Hair follicle dermal papilla cell (primary cell): ENCODE measurements around a stretch of chr10.

GRCh38 chr10:50563919-50564419 is 59.8 kb downstream of the SGMS1 start:
- CAGE, long polyA plus RNA: no peak

DNA sequence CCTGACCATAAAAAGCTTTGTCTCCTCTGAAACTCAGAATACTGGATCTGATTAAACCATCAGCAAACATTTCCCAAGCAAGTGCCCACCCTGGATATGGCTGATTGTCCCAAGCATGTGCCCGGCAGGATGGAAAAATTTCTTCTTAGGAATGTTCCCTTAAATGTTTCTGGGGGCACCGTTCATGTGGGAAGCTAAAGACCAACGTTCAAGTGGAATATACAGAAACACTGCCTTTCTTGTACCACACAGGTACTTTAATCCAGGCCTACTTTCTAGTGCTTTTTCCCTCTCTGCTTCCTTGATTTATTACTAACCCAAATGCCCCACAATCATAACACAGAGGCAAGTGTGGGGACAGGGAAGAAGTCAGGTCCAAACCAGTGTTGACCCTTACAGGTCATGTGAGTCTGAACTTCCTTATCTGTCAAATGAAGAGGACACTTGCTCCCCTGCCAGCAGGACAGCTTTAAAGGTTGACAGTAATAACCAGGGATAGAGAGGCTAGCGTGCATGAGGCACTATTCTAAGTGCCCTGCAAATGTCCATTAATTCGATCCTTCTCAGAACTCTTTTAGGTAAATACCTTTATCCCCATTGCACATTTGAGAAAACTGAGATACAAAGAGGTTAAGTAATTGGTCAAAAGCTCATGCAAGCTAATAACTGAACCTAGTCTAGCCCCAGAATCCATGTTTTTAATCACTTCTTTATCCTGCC is 41.1 kb downstream of the SGMS1 start:
- CAGE, long polyA plus RNA: no peak

- CAGE, long polyA plus RNA: no peak
These were observed 1.2 kb upstream of the SGMS1 start for GRCh38 chr10:50624783-50625620.

GRCh38 chr10:50773523-50773918 is 33.8 kb downstream of the ASAH2B start:
- CAGE, long polyA plus RNA: no peak

DNA sequence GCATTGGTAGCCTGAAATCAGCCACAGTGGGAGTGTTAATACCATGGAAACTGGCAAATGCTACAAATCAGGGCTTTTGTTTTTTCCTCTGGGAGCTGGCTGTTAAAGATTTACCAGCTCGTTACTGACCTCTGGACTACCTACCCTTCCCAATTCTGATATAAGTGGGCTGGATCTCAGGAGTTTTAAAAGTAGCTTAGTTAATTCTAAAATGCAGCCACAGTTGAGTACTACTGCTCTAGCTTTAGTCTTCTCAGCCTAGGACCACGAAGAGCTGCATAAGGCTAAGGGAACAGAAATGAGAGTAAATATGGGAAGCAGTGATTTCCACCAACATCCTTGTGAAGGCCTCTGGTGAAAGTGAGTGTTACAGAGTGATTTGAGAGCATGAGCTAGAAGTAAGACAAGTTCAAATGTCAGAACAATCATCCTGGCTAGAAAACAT is 53.2 kb downstream of the A1CF start:
- CAGE, long polyA plus RNA: no peak

GRCh38 chr10:50855407-50855866 is 30.0 kb downstream of the A1CF start:
- CAGE, long polyA plus RNA: no peak

DNA sequence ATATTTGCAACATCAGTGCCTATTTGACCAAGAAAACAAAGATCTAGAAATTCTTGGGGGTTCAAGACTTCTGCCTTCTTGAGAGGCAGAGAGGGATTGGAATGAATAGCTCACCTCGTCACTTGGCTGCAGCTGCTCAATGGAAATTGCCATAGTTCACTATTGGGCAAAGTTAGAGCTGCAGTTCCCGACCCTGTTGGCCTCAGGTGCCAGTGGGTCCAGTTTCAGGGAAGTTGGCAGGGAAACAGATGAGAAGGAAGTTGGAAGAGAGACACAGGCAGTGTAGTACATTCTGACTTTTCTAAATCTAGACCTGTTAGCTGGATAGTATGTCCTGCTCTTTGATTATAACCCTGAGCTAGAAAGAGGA is 19.1 kb downstream of the A1CF start:
- CAGE, long polyA plus RNA: no peak

DNA sequence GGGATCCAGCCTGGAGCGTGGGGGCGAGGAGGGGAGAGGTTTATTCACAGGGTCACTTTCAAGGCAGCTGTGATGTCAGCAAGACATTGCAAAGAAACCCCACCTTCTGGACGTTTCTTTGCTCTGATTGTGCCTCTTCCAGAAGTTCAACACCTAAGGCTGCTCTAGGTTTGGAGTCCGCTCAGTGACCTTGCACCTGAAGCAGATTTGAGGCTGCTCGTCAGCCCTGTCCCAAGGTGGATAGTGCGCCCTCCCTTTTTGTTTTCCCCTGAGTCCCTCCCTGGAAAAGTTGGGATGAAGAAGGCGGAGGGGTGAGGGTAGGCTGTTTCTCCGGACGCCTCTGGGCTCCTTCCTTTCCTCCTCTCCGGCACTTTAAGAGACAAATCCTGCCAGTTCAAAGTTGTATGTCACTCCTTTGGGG is 82.0 kb upstream of the PRKG1 start:
- CAGE, long polyA plus RNA: no peak

GRCh38 chr10:51346664-51347377 is 272.5 kb downstream of the PRKG1 start:
- CAGE, long polyA plus RNA: no peak

DNA sequence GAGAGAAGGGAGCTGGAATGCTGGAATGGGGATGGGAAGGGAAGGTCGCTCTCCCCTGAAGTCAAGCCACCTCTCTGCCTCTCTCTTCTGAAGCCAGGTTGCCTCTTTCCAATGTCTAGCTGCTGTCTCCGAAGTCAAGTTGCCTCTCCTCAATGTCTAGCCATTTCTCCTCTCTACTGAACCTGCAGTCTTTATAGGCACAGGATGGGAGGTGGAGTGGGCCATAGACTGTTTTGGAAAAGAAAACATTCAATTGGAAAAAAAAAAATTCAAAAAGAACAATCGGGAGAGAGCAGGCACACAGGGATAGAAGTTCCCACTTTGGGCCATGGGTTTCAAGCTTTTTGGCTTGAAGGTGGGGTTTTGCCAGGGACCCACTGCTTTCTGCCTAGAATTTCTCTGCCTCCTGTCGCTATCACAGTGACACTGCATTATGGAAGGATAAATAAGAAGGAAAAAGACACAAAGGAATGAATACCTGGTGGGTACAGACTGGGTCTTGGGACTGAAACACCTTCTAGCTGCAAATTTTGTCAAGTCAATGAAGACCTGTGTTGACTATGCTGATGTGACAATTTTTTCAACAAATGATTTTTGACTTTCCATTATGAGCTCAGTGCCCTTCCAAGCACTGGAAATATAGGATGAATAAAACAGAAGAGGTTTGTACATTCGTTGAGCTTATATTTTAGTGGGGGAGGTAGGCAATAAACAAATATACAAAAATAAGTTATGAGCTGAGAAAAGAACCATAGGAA is 183.0 kb downstream of the CSTF2T start:
- CAGE, long polyA plus RNA: no peak

- CAGE, long polyA plus RNA: no peak
These were observed 127.8 kb downstream of the CSTF2T start for GRCh38 chr10:51571307-51572207.

DNA sequence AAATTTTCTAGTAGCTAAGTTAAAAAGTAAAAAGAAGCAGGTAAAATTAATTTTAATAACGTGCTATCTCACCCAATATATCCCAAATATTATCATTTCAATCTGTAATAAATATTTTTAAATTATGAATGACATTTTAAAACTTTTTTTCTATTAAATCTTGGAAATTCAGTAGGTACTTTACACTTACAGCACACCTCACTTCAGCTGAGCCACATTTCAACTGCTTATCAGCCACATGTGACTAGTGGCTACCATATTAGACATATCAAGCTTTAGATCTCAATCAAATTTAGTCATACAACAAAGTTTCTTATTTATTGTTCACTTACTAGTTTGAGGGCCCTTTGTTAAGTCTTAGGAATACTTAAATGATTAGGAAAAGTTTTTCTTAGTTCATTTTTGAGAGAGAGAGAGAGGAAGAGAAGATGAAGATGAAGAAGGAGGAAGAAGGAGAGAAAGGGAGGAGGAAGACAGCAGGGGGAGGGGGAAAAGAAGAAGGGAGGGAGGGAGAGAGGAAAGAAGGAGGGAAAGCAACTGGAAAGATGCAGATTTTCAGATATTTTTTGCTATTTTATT is 98.8 kb downstream of the CSTF2T start:
- CAGE, long polyA plus RNA: no peak

GRCh38 chr10:51697257-51697864 is 2.0 kb downstream of the CSTF2T start:
- CAGE, long polyA plus RNA: no peak

GRCh38 chr10:52775217-52775628 is 2.6 kb upstream of the MBL2 start:
- CAGE, long polyA plus RNA: no peak

DNA sequence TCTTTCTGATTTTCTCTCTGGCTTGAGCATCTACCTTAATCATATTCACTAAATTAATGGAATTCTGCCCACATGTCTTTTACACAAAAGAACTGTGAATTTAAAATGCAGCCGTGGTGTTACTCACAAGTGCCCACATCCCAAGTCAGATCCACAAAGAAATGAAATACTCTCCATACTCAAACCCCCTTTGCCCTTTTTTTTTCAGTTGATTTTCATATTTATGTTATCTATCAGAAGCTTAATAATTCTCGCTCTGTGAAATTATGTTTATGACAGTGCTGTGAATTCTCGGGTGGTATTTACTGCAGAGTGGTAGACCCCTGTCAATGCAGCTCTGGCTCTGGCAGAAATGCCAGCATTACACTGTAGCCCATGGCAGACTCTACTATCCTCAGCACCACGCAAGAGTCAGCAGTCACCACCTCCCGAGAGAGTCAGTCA is 32.6 kb upstream of the MBL2 start:
- CAGE, long polyA plus RNA: no peak

- CAGE, long polyA plus RNA: no peak
These were observed 733.6 kb downstream of the ZWINT start for GRCh38 chr10:55627401-55627828.

- CAGE, long polyA plus RNA: no peak
These were observed 7.8 kb upstream of the UBE2D1 start for GRCh38 chr10:58327015-58327423.

- CAGE, long polyA plus RNA: no peak
These were observed 604 bp downstream of the TFAM start for GRCh38 chr10:58385818-58386209.

DNA sequence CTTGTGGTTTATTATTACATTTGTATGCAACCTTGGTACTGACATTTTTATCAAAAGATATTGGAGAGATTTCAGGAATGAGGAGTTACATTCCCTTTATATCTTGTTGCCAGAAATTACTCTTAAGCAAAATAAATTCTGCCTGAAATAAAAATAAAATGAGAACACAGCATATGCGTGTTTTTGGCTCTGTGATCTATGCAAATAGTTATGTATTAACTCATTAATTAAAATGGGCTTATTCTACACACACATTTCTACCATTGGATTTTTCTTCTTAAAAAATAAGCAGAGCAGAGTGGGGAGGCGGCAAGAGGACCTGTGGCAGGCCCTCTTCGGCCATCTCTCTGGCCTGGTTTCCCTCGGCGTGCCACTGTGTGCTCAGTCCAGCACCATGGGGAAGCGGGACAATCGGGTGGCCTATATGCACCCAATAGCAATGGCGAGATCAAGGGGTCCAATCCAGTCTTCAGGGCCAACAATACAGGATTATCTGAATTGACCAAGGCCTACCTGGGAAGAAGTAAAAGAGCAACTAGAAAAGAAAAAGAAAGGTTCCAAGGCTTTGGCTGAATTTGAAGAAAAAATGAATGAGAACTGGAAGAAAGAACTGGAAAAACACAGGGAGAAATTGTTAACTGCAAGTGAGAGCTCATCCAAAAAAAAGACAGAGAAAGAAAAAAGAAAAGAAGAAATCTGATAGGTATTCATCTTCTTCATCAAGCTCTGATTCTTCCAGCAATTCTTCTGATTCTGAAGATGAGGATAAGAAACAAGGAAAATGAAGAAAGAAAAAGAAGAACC is 202.7 kb downstream of the BICC1 start:
- CAGE, long polyA plus RNA: no peak

GRCh38 chr10:58740719-58741119 is 228.0 kb downstream of the BICC1 start:
- CAGE, long polyA plus RNA: no peak